Bronchus fibroblast of lung (primary cell): ENCODE measurements around the genes TULP1 and LHFPL5.

DNA sequence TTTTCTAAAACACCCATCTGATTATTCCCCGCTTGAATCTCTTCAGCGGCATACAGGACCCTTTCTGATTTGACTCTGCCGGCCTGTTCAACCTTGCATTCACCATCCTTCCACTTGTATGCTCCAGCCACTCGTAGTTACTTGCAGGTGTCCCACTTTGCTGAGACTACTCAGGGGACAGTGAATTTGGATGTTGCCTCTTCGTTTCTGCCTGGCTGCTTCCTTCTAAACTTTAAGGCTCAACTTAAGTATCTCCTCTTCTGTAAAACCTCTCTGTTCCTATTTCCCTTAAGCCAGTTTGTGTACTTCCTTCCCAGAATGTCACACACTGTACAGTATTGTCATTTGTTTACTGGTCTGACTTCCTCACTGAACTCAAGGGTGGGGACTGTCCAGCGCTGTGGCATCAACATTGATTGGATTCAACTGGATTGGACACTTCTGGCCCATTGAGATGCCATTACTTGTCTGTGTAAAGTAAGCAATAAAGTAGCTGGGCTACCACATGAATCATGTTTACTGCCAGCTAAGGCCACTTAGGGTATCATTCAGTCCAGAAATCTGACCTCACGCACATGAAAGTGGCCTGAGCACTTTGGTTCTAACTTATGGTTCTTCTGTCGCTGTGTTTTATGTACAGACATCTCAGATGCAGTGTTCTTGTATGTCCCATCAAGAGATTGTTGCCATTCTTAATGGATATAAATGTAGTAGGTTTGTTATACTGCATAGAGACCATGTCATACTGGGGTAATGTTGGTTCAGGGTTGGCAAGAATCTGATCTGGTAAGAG is 69.7 kb downstream of the ANKS1A start:
- RAMPAGE, long total RNA: no peak

GRCh38 chr6:34969791-34970329 is 80.8 kb downstream of the ANKS1A start:
- RAMPAGE, long total RNA: no peak

DNA sequence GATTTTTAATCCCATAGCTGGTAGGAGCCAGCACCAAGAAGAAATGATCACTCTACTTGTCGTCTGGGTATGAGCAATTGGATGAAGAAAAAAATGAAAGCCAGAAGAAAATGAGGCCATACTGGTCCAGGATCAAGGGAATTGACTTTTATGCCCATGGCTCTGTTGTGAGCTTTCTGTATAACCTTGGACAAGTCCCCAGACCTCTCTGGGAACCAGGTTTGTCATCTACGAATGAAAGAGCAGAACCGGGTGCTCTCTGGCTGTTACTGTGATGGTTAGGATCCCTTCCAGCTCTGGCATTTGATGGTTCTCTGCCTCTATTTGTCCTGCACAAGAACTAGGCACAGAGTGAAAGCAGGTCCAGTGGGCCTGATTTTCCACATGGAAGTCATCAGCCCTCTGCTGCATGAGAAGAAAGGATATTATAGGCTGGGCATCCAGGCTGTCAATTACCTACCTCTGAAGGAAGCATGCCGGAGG is 103.0 kb downstream of the ANKS1A start:
- RAMPAGE, long total RNA: no peak

GRCh38 chr6:35023990-35025200 is 116.7 kb downstream of the TCP11 start:
- RAMPAGE, long total RNA: no peak

DNA sequence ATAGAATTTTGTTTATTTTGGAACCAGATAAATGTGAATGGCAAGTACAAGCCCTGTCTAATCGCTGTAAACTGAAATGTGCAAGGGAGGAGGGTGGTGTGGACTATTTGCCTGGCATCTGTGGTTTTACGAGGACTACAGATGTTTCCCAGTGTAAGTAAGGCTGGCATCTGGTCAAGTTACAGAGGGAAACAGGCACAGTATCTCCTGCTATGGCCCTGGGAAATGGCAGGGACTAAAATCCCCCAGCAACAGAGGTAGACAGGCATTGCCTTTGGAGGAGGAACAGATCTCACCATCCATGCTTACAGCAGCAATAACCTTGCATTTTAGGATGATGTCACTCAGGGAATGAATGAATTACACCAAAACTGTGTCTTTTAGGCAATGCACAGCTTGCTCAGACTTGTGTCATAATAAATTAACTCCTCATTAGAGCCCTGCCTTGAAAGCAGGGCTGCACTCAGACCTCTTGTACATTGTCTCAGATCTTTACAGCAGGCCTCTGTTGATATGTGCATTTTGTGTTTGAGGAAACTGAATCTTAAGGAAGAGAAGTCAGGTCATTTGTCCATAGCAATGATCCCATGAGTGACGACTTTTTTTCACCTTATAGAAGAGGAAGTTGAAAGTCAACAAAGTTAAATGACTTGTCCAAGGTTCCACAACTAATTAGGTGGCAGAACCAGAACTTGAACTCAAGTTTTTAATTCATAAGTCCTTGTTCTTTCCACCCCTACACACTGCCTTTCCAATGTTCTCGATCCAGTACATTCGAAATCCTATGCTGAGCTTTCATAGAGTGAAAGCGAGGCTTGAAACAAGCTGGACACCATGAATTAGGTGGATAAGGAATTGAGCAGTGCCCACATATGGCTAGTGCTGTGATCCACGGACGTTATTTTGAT is 96.1 kb downstream of the TCP11 start:
- RAMPAGE, long total RNA: no peak

- RAMPAGE, long total RNA: no peak
Observed at GRCh38 chr6:35214814-35216203, 1.6 kb downstream of the SCUBE3 start.

GRCh38 chr6:35332399-35332778 is 10.0 kb upstream of the PPARD start:
- RAMPAGE, long total RNA: no peak

- RAMPAGE, long total RNA: no peak
Observed at GRCh38 chr6:35344334-35344909, 2.1 kb downstream of the PPARD start.

- RAMPAGE, long total RNA: no peak
Observed at GRCh38 chr6:35400830-35401389, 51.2 kb upstream of the FANCE start.

GRCh38 chr6:35475316-35475854 is 7.2 kb downstream of the RPL10A start:
- RAMPAGE, long total RNA: no peak

DNA sequence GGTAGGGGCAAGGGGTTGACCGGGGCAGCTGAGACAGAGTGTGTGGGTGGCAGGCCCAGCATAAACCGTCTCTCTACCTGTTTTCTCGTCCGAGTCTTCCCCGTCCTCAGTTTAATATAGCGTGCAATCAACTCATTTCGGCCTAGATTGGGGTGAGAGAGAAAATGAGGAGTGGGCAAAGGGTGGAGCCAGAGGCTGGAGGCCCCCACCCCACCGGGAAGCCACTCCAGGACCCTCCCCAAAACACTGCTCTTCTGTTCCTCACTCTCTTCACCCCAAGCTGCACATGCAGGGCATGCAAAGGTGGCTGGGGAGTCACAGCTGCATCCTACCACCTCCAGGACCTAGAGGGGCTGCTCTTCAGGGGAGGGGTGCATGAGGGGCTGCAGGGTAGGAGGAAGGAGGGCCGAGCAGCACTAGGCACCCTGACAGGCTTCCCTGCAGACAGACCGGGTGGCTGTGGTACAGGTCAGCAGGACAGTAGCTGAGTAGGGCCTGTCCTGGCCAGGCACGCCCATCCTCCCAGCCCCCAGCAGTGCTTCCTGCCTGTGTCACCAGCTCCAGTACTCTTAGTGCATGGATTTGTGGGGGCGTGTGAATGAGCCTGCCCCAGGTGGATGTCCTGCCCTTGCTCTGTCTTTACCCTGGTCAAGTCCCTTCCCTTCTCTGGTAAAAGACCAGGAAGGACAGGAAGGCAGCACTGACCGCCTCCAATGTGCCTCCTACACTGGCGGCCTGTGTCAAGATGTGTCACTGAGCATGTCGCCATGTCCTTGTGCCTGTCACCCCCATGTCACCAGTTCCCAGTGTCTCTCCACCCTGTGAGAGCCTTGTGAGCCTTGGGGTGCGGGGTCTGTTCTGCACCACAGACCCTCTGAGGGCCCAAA is 12.2 kb downstream of the TEAD3 start:
- RAMPAGE, long total RNA: no peak

DNA sequence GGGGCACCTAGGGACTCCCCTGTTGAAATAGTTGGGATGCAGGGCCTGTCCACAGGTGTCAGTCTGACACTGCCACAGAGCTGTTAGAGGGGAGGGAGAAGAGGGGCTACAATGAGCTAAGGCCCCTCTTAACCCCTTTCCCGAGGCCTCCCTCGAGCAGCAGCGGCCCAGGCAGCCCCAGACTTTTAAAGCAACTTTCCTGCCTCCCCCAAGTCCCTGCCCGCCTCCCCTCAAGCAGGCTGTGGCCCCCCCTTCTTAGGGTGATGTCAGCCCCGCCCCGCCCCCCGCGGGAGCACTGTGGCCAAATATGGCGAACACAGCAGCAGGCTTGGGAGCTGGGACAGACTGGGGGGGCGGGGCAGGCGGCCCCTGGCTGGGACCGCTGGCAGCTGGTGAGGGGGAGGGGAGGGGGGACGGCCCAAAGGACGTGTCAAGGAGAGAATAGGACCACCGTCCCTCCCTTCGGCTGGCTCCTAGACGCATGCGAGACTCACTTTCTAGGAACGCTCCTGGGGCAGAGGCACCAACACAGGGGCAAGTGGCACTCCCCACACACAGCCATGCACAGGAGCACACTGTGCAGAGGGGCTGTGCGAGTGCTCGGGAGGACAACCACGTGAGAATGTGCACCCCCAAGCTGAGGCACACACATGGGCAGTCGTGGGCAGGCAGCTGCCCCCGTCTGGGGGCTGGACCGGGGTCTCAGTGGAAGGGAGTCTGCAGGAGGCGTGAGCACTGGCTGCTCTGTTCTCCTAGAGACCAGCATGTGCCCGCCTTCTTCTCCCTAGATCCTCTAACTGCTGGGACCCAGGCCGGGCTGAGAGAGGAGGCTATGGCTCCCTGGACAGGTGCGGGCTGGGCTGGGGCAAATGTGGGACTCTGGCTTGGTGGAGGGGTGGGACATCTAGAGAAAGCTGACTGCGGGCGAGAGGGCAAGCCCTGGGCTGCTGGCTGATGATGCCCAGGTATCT is 6.7 kb downstream of the TEAD3 start:
- RAMPAGE, long total RNA: no peak

DNA sequence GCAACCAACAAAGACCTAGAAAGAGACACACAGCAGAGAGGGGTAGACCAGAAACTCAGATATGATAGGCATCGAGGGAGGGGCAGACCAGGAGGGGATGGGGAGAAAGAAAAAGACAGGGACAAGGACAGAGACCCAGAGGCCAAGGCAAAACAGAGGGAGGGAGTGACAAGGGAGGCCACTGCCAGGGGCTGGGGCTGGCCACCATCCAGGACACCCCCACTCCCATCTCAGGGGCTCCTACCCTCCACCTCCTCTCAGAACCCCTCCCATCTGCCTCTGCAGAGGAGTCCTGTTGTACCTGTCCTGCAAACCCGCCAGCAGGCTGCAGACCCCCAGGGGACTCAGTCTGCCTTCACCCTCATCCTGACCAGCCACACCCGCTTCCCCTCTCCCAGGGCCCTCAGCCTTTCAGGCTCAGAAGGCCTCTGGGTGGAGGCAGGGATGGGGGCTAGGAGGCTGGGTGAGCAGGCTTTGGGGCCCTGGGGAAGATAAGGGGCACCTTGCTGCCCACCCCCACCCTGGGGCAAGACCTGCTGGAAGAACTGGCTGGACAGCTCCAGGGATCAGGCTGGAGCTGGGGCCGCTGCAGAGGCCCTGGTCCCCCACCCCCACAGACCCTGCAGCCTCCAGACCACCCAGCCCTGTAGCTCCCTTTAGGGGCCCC is 5.4 kb downstream of the TEAD3 start:
- RAMPAGE, long total RNA: no peak

DNA sequence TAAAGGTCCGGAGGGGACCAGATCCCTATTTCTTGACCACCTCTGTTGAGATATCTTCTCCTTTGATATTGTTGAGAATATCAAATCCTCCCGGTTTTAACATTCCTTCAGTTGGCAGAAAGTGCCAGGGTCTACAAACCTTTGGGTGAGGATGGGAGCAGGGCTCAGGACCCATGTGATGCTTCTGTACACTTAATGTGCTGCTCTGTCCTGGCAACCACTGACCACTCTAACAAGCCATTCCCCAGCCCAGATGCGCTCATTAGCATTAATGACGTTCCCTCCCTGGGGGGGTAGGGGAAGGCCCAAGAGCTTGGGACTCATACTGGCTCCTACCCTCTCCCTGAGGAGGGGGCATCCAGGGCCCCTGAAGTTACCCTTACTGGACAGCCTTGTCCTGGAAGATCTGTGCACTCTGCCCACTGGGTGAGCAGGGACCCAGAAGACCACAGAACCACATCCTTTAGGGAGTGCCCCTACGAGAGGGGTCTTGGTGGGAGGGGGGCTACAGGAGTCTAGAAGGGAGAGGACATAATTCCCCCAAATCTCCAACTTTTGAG is 1.7 kb downstream of the TEAD3 start:
- RAMPAGE, long total RNA: no peak

GRCh38 chr6:35512612-35513337 is at the start of gene TULP1:
Gene TULP1 (minus strand): TSS chr6:35512896.
- RAMPAGE, long total RNA: no peak

- RAMPAGE, long total RNA: no peak
Observed at GRCh38 chr6:35687457-35688247, 1.1 kb downstream of the FKBP5 start.

DNA sequence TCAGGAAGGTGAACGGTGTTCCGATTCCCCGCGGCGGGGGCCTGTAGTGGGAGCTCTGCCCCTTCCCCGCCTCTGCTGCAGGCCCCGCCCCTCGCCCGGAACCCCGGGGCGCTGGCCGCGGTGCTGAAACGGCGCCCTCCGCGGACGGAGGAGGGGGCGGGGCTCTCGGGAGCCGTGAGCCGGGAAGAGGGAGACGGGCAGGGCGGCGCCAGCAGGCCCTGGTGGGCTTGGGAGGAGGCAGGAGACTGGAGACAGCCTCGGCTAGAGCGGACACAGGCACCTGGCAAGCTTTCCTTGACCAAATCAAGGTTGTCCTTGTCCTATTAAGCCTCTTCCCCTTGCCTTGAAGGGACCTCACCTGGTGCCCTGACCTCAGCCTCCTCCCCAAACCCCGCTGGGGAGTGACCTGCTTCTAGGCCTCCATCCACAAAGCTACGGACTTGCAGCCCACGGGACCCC is at the start of gene LHFPL5:
Gene LHFPL5 (plus strand): TSS at position 165 of the 459 bp plus-strand sequence.
- RAMPAGE, long total RNA: no peak

DNA sequence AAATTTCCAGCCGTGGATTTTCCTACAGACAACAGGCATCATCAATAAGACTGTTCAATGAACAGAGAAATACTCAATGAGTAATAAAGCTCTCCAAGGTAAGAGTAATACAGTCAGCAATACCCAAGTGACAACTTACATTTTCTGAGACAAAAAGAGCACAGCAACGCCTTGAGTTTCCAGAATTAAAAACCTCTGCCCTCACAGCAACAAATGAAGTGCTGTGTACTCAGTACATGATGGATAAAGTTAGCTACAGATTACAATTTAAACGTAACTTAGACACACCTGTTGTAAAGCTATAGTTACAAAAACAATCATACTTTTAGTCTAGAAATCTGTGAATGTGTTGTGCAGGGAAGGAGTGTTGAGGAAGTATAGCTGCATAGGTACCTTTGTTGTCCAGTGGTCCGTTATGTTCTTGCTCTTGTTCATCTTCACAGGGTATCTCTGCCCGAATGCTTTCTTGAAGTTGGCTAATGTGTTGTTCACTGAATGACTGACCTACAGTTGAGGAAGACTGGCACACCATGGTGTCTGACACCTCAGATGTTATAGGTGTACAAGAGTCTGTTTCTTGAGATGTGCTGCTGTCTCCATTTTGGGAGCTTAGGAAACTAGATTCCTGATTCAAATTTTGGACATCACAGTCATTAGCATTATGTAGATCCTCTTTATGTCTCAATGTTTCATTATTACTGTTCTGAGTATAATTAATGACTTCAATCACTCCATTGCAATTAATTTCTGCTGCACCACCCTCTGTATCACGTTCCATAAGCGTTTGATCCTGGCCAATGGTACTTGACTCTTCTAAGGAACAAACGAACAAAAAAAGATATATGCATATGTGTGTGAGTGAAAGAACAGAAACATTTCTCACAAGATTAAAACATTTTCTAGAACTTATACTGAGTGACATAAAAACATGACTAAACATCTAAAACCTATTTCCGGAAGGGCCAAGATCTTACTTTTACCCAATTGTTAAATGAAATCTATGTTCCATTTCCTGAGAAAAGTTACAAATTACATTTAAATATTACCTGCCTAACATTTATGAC is 51.5 kb downstream of the SRPK1 start:
- RAMPAGE, long total RNA: no peak

- RAMPAGE, long total RNA: no peak
Observed at GRCh38 chr6:35872226-35872753, 48.6 kb downstream of the SRPK1 start.

DNA sequence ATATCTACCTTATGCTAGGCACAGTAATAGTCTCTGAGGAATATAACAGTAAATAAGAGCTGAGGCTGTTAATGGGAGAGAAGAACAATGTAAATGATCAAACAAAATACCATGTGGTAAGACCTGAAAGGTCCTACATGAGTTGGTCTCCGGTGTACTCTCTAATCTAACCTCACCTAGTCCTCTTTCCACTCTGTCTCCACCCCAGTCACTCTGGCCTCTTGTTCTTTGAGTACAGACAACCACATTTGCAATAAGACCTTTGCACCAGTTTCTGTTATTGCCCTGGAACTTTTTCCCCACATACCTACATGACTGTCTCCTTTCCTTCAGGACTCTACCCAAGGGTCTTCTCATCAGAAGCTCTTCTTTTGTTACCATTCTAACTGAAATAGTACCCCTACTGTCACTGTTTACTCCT is 37.1 kb downstream of the MAPK14 start:
- RAMPAGE, long total RNA: no peak